B cell (primary cell): Measurements from ENCODE around the genes C21orf140 and CLIC6.

GRCh38 chr21:33300748-33301611 lies 23.8 kb upstream of the IFNAR1 start:
- PRO-cap: no peak
- CAGE, long polyA plus RNA: no peak

GRCh38 chr21:33380548-33381089 lies 22.6 kb upstream of the IFNGR2 start:
- PRO-cap: bidirectional peak, plus-strand start at chr21:33380716, minus-strand start at chr21:33380659
- CAGE, long polyA plus RNA: no peak

- PRO-cap: unidirectional peak, plus-strand start at chr21:33402660; bidirectional peak, plus-strand start at chr21:33402888, minus-strand start at chr21:33402892
- CAGE, long polyA plus RNA: no peak
Measured at GRCh38 chr21:33402124-33403179, 761 bp upstream of the IFNGR2 start.

GRCh38 chr21:33443348-33443774 lies 36.4 kb downstream of the TMEM50B start:
- PRO-cap: no peak
- CAGE, long polyA plus RNA: no peak

GRCh38 chr21:33541311-33541802 lies 560 bp downstream of the GART start:
- PRO-cap: no peak
- CAGE, long polyA plus RNA: no peak

DNA sequence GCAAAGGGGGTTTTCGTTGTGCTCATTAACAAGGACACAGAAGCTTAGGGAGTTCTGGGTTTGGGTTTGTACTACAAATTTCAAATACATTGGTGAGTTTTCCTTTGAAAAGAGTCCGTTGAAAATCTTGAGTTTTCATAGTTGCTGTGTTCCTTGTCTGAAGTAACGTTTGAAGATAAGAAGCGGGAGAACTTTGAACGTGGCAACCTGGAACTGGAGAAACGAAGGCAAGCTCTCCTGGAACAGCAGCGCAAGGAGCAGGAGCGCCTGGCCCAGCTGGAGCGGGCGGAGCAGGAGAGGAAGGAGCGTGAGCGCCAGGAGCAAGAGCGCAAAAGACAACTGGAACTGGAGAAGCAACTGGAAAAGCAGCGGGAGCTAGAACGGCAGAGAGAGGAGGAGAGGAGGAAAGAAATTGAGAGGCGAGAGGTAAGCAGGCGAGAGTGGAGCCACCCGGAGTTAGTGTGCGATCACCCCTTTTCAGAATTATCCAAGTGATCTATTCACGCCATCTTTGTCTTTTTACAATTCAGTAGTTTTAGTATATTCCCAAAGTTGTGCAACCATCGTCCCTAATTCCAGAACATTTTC lies 129.7 kb downstream of the ITSN1 start:
- PRO-cap: no peak
- CAGE, long polyA plus RNA: no peak

DNA sequence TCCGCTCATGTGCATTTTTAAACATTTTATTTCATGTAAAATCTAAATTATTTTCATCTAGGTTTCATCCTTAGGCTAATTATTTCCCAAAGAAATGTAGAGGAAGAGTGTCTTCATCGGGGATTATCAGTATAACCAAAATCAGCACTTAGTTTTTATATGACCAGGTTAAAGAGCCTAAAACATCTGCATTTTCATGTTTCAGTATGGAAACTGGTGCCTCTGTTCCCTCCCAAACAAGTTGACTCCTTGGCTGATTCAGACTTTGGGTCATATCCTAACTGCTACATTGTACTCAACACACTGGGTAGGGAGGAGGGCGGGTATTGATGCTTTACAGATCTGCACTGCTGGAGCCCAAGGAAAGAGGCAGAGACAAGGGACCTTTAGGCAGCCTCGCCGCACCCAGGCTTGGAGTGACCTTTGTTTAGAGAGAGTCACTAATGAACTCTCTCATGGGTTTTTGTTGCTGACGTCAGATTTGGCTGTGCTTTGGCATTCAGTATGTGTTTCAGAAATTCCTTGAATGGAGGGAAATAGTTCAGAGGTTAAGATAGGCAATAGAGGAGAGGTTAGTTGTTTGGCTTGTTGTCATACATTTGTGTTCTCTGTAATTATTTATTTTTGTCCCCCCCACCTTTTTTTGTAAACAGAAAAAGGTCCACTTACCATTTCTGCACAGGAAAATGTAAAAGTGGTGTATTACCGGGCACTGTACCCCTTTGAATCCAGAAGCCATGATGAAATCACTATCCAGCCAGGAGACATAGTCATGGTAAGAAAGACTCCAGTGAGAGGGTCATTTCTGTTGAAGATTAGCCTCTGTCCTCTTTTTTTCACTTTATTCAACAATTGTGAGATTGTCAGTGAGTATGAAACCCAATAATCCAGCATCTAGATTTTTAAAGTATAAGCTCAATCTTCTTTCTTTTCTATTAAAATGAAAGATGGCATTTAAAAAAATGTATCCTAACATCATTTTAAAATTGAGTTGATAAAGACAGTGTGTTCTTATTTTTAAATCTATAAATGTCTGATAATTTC lies 116.1 kb downstream of the ATP5PO start:
- PRO-cap: no peak
- CAGE, long polyA plus RNA: no peak

GRCh38 chr21:33975292-33975991 lies 59.8 kb upstream of the ATP5PO start:
- PRO-cap: bidirectional peak, plus-strand start at chr21:33975920, minus-strand start at chr21:33975568
- CAGE, long polyA plus RNA: no peak

DNA sequence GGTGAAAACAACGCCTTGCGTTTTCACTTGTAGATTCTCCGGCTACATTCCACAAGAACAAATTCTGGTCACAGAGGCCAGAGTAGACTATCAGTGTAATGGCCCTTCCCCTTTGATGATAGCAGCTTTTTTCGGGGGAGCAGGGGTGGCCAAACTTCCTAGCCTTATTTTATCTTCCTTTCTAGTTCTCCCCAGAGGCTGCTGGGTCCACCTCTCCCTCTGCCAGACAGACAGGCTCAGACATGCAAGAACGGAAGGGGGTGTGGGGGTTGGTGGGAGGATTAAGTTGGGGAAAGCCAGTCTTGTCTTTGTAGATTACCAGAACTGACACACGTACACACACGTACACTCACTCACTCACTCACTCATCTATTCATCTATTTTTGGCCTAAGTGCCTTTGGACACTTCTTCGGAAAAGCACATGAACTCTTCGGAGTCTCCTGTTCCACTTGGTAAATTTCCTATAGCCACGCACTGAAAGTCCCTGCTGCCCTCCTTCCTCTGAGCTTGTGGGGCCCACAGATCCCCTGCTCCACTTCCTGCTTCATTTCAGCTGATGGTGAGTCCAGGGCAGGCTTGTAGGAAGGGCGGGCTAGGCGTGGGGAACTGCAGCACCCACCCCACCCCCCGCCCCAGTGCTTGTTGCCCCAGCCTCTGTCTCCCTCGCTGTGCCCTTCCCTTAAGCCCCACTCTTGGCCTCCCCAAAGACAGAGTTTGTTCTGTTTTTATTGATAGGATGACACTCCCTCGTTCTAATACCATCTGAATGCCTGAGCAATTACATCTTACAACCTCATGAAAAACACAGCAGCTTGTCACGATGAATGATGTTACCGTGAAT lies 60.6 kb upstream of the ATP5PO start:
- PRO-cap: unidirectional peak, plus-strand start at position 311 of the sequence; bidirectional peak, plus-strand start at position 549 of the sequence, minus-strand start at position 521 of the sequence
- CAGE, long polyA plus RNA: no peak

DNA sequence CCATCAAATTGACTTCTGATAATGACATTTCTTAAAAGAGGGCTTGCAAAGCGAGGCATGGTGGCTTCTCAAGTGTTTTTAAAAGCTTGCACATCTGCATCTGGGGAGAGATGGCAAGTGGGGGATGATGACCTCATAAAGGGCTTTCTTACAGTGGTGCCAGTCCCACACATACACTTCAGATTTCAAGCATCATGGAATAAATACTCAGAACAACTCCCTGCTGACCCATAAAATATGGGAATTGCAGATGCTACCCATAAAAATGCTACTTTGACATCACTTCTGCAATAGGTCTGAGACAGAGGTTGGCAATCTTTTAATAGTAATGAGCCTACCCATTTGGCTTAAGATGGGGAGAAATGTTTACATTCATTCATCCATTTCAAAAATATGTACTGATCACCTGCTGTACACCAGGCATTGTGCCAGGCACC lies at the start of gene C21orf140:
Gene C21orf140, minus strand, starts transcription at position 59 of the 437 bp plus-strand sequence.
- PRO-cap: no peak
- CAGE, long polyA plus RNA: no peak

- PRO-cap: no peak
- CAGE, long polyA plus RNA: no peak
Measured at GRCh38 chr21:34583388-34583623, 31.6 kb downstream of the RCAN1 start.

DNA sequence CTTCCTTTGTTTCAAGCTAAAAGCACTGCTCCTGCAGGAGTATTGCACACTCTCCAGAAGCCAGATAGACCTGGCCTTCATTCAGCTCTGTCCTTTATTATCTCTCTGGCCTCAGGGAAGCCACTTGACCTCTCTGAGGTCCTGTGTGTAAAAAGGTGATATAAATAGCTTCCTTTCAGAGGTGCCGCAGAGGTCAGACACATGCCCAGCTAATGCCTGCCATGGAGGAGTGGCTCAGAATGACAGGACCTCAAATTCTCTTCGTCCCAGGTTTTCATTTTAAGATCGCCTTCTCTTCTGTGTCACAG lies 5.4 kb upstream of the RCAN1 start:
- PRO-cap: no peak
- CAGE, long polyA plus RNA: no peak

GRCh38 chr21:34668511-34669220 lies at the start of gene CLIC6:
Gene CLIC6, plus strand, starts transcription at chr21:34668994.
- PRO-cap: no peak
- CAGE, long polyA plus RNA: no peak

- PRO-cap: no peak
- CAGE, long polyA plus RNA: no peak
Measured at GRCh38 chr21:34670737-34671531, 2.1 kb downstream of the CLIC6 start.

DNA sequence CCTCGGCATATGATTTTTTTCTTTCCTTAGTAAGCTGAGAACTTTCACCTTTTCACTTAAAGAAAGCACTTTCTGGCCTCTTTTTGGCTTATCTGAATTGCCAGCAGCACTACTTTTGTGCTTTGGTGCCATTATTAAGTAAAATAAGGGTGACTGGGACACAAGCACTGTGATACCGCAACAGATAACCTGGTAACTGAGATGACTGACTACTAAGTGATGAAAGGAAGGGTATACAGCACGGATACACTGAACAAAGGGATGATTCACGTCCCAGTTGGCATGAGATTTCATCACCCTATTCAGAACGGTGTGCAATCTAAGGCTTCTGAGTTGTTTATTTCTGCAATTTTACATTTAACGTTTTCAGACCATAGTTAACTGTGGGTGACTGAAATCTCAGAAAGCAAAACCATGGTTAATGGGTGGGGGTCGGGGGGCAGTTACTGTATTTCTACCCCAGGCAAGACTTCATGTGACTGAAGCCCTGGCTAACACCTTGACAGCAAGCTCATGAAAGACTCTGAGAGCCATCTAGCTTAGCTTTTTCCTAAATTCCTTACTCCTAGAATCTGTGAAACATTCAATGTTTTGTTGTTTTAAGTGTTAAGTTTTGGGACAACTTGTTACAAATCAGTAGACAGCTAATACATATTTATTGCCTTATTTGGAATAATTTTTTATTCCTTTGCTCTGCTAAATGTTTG lies 102.8 kb downstream of the CLIC6 start:
- PRO-cap: no peak
- CAGE, long polyA plus RNA: no peak

DNA sequence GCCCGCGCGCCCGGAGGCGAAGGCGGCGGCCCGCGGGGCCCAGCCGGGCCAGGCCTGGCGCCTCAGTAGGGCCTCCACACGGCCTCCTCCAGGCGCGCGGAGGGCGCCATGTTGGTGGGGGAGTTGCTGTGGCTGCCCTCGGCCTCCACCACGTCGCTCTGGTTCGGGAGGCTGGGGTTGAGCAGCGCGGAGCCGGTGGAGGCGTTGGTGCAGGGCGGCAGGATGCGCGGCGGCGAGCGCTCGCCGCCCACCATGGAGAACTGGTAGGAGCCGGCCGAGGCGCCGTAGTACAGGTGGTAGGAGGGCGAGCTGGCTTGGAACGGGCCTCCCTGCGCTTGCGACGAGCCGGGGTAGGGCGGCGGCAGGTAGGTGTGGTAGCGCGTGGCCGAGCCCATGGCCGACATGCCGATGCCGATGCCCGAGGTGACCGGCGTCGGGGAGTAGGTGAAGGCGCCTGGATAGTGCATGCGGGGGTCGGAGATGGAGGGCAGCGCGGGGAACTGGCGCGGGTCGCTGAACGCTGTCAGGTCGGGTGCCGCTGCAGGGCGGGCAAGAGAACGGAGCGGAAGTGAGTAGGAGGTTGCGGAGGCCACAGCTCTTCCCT lies 123.4 kb downstream of the CLIC6 start:
- PRO-cap: no peak
- CAGE, long polyA plus RNA: no peak

GRCh38 chr21:34817049-34817817 lies 148.4 kb downstream of the CLIC6 start:
- PRO-cap: no peak
- CAGE, long polyA plus RNA: no peak

GRCh38 chr21:34881493-34882423 lies 167.3 kb downstream of the RUNX1 start:
- PRO-cap: no peak
- CAGE, long polyA plus RNA: no peak

GRCh38 chr21:35138594-35139407 lies 89.7 kb upstream of the RUNX1 start:
- PRO-cap: no peak
- CAGE, long polyA plus RNA: no peak

GRCh38 chr21:35528471-35529180 lies 479.5 kb upstream of the RUNX1 start:
- PRO-cap: unidirectional peak, plus-strand start at chr21:35528823
- CAGE, long polyA plus RNA: no peak